Jejunum (tissue), 1 donor: ENCODE measurements around a stretch of chr14.

DNA sequence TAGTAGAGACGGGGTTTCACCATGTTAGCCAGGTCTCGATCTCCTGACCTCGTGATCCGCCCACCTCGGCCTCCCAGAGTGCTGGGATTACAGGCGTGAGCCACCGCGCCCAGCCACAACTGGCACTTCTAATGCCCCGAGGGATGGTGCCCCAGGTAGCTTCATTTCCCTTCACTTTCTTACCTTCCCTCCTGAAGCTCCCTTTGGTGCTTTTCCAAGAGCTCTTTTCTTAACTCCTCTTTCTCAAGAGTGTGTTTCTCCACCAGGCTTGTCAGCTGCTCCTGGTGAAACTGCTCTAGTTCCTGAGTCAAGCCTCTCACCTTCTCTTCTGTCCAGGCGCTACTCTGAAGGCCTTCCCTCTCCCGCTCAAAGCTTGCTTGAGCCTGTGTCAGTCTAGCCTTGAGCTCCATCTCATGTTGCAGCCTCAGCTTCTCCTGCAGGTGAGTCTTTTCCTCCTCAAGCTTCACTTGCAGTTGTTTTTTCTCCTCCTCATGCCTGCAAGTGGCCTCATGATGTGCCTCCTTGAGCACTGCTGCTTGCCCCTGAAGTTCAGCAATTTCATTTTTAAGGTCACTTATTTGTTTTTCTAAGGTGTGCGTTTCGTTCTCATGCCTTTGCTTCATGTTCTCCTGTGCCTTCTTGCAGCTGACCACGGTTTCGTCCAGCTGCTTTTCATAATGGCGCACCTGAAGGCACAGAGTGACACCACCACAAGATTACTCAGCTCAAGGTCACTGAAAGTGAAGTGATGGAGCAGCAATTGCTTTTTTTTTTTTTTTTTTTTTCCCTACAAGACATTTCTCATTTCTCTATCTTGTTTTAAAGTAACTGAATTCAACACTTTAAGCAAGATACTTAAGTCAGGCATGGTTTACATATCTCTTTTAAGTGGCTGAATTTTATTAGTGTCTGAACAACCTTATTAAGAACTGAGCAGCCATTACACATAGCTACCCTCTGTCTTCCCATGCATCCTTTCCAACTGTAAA, 71.0 kb downstream of the NIN start:
- PRO-cap: no peak

GRCh38 chr14:50943139-50944059, 884 bp downstream of the PYGL start:
- PRO-cap: no peak

GRCh38 chr14:51333420-51333727, 93.3 kb downstream of the TMX1 start:
- PRO-cap: no peak

DNA sequence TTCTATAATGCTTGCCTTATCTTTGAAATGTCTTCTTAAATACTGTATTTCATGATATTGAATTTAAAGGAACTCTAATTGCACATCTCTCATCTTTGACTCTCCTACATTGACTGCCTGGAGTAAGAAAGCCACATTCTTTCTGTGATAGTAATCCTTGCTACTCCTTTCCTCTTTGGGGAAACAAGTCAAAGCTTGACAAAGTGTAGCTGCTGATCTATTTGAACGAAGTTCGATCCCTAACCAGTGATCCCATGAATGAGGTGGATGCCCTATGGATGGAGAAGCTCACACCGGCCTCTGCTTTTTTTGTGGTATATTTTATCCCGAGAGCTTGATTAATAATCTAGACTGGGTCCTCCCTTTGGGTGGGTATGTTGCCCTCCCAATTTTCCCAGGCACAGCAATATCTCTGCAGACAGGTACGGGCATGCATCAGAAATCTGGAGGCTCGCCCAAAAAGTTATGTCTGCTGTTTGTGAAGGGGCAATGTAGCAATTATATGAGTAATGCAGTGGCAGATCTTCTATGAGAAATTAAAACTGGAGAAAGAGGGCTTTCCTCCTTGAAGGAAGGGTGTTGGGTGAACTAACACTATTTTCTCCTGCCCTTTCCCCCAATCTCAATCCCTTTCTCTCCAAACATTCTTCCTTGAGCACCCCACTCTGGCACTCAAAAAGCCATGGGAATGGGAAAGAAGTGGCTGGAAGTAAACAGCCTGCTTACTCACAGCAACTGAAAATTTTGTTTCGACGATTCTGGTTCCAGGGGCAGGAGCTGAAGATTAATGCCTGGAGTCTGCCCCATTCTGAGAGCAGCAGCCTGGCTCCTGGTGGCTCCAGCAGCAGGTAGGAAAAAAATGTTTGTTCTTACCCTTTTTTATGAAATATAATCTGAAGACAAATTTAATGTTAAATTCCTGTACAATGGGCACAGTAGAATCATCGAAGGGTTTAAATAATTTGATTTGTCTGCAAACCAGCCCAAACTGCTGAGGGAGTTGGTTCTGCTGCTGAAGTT, 162.8 kb upstream of the FRMD6 start:
- PRO-cap: no peak

DNA sequence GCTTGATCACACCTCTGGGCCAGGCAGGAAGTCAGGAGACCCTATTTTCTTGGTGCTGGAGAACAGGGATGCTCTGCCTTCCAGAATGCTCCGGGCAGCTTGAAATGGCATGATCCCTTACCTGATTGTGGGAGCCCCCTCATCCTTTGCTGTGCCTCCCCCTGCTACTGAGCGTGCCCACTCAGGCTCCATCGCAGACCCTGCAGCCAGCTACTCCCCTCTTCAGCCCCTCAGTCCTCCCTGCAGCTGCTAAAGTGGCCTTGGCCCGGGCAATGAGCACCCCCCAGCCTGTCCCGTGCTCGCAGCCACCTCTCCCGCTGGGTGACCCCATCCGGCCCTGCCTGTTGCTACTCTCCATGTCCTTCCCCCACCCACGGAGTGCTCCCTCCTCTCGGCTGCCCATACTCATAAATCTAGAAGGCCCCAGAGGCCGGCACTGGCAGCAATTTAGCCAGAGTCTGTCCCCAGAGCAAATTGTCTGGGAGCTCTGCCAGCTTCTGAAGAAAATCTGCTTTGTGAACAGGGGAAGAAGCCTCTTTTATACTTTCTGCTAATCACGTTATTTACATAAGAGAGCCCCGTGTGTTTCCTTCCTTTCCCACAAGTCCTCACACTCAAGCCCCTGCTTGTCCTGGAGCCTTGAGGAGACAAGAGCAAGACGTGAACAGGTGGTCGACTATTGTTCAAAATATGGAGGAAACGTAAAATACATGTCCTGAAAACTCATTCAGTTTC, 143.7 kb upstream of the FRMD6 start:
- PRO-cap: no peak

GRCh38 chr14:51534419-51535137, 117.1 kb upstream of the FRMD6 start:
- PRO-cap: no peak

DNA sequence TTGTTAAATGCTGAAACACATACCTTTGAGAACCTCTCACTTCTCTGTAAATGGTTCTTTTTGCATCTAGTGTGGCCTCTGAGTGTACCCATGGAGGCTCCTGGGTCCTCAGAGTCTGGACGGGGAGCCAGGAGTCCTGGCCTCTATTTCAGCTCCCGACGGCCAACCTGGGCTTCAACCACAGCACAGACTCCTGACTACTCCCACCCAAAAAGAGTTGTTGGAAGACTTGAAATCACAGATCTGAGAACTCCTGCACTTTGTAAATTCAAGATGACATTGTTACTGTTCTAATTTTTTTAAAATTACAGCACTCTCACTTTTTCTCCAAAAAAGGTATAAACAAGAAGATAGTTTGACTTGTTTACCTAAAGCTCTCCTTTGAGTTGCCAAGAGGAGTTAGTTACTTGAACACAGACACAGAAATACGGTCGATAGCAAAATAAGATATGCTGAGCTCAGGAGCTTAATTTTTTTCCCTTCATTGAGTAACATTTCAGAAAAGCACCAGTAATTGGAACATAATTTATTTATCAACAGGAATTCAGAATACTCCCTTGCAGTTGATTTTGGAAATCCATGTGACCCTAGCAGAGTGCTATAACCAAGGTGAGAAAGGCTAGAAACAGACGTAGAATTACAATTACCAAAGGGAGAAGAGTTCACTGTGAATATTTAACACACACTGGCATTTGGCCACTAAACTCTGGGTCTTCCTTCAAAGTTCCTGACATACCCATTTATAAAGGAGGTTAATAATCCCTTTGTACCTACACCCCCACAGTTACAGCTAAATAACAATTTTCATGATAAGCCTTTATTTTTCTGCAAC, 51.7 kb upstream of the FRMD6 start:
- PRO-cap: no peak

GRCh38 chr14:51844106-51844740, 16.2 kb upstream of the GNG2 start:
- PRO-cap: no peak

GRCh38 chr14:51864710-51865387, 4.4 kb downstream of the GNG2 start:
- PRO-cap: no peak

DNA sequence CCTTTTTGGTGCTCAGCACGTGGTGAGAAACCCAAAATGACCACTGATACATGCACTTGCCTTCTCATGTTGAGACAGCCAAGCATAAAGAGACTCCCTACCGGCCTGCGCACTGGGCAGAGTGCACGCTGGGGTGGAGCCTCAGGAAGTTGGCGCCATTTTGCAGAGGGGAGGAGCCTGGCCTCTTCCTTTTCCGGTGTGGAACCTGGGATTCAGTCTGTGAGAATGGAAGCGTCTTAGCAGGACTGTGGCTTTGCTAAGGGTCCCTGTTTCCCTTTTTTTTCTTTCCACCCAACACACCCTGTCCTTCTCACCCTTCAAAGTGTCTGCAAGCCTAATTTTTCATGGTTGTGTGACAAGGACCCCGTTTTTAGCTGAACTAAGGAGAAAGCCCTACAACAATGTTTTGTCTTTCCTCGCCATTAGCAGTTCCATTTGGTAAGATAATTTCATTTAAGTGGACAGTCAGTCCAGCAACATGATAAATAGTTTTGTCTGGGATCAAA, 62.8 kb upstream of the RTRAF start:
- PRO-cap: no peak

- PRO-cap: no peak
These were observed 10.4 kb upstream of the NID2 start for GRCh38 chr14:52079212-52079780.

DNA sequence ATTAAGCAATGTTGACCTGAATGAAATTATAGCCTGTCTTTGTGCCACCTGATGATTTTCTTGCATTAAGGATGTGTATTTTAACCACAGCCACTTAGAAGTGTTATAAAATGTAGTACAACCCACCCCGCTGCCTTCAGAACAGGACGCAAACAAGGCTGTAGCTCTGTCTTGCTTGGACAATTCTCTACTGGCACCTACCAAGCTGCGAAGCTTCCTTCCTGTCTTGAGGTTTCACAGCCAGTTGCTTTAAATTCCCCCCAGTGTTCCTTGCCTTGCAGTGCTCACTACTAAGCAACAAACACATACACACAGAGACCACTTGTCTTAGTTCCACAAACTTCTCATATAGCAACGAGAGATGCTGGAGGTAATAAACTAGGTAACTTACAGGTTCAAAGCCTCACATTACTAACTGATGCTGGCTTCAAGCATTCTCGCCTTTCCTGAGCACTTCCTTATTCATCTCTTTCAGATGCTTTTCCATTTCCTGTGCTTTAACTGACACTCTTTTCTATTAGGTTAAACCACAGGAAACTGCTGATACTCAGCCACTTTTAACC, 91.5 kb upstream of the PTGDR start:
- PRO-cap: no peak

GRCh38 chr14:52351939-52352520, 37.9 kb downstream of the PTGER2 start:
- PRO-cap: no peak

DNA sequence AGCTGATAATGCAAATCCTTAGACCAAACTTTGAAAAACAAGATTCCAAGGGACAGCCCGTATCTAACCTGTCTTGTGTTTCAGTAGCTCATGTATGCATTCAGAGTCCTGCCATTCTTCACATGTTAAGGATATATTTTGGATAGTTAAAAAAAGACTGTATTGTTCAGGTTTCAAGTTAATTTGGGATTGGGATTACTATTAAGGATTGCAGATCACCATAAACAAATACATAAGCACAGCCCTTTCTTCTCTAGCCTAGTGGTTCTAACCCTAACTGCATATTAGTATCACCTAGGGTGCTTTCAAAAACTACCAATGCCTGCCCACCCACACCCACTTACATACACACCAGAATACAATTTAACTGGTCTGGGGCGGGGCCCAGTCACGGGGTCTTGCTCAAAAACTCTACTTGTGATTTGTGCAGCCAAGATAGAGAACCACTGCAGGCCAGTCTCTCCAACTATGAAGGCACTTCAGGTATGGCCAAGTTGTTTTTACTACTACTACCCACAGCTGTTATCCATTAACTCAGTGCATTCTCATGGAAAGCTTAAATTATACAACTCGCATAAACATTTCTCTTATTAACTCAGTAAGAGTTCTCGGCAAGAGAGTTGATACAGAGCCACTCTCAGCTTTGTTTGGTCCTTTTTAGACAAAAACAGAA, 85.6 kb downstream of the PTGER2 start:
- PRO-cap: no peak

- PRO-cap: no peak
These were observed 53.2 kb upstream of the GNPNAT1 start for GRCh38 chr14:52844632-52845008.

DNA sequence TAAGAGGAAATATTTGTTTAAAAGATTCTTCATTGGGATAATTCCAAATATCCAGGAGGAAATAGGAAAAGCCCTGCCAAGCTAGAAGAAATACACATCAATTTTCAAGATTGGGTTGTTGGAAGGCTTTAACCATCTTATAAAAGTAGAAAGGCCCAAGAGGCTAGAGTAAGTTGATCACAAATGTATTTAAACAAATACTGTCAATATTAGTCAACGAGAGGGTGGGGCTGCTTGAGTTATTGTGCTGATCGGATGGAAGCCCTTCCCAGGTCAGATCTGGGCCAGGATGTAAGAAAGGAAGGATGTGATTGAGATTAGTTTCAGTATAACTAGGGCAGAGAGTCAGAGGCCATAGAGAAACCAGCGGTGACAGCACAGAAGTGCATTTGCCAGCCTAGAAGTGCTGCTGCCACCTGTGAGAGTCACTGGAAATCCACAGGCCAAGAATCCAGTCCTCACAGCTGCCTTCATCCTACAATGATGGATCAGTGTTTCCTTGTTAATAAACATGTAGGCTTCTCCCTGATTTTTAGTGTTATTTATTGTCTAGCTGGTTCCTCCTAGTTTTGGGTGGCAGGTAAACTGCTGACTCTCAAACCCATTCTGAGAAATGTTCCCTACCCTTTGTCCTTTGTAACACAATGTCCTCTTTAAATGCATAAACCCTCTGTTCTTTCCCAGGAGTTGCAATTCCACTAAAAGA, 9.8 kb upstream of the FERMT2 start:
- PRO-cap: no peak

DNA sequence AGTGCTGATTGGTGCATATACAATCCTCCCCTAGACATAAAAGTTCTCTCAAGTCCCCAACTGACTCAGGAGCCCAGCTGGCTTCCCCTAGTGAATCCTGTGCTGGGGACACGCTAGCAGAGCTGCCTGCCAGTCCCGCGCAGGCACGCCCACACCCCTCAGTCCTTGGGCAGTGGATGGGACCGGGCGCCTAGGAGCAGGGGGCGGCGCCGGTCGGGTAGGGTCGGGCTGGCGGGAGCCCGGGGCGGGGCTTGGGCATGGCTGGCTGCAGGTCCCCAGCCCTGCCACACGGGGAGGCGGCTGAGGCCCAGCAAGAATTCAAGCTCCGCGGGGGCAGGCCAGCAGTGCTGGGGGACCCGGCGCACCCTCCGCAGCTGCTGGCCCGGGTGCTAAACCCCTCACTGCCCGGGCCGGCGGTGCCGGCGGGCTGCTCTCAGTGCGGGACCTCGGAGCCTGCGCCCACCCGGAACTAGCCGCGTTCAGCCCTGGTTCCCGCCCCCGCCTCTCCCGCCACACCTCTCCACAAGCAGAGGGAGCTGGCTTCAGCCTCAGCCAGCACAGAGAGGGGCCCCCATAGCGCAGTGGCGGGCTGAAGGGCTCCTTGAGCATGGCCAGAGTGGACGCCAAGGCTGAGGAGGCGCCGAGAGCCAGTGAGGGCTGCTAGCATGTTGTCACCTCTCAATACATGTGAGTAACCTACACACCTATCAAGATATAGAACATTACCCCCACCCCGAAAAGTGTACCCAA, 64.4 kb upstream of the DDHD1 start:
- PRO-cap: no peak

DNA sequence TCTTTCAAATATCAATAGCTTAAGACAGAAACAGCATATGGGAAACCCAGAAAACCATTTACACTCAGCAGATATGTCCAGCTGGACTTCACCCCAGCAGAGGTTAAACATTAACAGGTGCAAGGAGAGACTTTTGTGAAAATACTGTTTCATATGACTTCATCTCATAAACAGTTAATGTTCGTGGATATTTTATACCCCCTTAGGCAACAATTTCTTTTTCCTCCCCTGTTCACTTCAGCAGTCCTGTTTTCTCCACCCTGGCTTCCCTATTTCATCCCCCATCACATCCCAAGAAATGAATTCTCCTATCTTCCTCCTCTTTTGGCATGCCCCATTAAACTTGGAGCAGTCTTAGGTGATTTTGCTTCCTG, 68.0 kb downstream of the BMP4 start:
- PRO-cap: no peak

DNA sequence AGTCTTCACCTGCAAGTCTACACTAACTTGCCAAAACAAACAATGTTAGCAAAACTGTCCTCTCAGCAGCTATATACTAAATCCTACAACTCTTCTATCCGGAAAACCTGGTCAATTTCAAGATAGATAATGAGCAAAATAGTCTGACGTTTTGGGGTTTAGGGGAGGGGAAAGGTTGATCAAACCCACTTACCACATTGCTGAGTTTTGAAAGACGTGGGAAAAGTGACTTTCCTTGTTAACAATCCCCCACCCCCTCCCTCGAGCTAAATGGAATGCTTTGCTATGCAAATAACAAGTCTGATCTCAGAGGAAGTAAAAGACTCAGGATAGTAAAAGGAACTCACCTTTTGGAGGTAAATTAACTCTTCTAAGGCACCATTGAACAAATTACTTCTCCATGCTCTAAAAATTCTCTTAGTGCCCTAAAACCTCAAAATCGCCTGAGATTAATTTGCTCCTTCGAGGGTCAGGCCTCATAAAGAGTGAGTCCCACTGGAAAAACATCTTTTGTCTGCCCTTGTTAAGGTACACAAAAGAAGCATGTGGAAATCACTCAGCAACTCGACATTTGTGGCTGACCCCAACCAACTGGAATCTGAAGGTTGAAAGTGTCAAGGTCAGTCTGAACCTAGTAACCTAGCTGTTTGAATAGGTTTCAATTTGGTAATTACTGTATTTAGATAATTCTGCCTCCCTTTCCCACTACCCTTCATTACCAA, 13.4 kb downstream of the BMP4 start:
- PRO-cap: no peak

GRCh38 chr14:54085411-54085852, 128.8 kb upstream of the BMP4 start:
- PRO-cap: no peak